Endometrial microvascular endothelial cells (primary cell): ENCODE data around the gene GMDS.

DNA sequence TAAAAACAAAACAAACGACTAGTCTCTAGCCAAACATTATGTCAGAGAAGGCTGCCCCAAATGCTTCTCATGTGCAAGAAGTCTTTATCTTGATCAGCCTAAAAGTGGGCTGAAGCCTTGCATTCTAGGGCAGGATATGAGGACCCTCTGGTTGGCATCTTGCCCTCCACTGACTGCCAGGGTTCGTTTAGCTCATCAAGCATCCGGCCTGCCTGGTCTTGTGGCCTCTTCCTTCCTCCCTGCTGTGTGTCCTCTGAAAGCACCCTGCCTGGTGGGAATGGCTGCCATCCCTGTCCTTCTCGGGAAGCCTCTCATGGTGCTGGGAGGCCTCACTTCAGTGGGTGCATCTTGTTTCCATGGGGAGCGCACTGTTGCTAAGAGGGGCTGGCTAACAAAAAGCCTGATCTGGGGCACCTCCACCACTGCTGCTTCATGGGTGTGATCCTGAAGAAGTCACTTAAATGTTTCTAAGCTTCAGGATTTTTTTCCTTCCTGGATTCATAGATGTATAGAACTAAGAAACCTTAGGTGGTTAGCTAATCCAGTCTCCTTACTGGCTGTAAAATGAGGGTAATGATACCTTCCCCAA is 4.5 kb downstream of the DUSP22 start:
- RAMPAGE, long total RNA, result no peak

DNA sequence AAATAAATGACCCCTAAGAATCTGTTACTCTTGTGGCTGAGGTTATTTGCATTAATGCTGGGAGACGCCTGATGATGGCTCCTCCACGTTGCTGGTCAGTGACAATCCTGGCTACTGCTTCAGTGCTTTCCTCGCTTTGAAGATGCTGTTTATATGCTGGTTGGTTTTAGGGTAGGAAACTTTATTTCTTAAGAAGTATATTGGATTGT is 47.3 kb downstream of the HUS1B start:
- RAMPAGE, long total RNA, result no peak

- RAMPAGE, long total RNA, result no peak
These were observed 39.4 kb downstream of the HUS1B start for GRCh38 chr6:617278-618057.

GRCh38 chr6:711733-711937 is 18.7 kb upstream of the EXOC2 start:
- RAMPAGE, long total RNA, result no peak

- RAMPAGE, long total RNA, result no peak
These were observed 276.6 kb upstream of the FOXQ1 start for GRCh38 chr6:1035294-1035772.

- RAMPAGE, long total RNA, result no peak
These were observed 7.4 kb upstream of the FOXF2 start for GRCh38 chr6:1381546-1382855.

DNA sequence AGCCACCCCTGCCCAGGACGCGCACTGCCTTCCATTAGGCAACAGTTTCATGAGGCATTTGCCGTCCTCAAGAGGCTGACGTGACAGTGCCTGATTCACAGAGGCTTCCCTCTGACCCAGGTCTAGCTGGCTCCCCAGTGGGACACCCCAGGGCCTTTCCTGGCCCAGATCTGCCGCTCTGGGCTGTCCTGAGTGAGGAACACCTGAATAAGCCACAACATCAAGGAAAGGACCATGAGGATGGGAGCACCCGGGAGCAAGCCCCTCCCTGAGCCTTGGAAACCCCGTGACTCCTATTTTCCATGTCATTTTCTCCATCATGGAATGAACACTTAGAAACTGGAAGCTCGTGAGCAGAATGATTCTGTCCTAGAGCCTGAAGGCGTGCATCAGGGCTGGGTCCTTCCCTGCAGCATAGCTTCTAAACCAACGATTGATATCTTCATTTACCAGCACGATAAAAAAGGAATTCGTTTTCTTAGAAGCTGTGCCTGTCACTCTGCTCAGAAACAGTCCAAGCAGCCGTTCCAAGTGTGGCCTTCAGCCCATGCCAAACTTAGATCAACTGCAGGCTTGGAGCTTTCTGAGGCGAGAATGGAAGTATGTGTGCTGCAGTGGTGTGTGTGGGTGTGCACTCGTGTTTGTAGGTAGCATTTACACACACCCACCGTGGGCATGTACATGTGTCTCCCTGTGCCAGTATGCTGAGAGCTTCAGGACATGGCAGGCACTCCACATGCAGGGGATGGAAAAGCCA is 83.2 kb upstream of the FOXC1 start:
- RAMPAGE, long total RNA, result no peak

DNA sequence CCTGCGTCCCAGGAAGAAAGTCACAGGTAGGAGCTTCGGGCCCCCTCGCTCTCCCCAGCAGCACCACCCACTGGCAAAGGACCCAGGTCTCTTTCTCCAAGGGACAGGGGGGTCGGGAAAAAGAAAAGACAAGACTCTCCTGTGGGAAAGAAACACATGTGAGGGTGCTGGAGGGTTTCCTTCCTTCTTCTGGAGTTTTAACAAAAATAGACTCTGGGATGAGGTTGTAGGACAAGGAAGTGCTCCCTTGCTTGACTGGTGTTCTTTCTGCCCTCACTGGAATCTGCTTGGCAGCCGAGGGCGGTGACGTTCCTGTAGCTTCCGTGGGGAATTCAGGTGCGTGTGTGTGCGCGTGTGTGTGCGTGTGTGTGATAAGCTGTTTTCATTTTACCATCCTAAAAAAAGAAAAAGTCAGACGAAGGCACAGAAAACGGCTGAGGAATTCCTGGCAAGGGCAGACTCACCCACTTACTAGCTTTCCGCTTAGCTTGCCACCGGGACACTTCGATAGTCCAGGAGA is 16.2 kb upstream of the FOXC1 start:
- RAMPAGE, long total RNA, result no peak

DNA sequence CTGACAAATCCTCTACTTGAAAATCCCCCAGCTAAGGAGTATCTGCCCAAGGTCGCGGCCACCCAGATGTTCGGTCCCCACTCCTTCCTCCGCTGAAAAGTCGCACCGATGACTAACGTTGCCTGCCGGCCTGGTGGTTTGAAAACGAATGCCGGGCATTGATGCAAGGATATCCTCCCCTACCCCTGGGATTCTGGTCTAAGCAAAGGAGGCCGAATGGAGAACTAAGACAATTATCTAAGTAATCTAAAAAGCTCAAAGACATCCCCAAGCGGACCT is 3.7 kb upstream of the FOXC1 start:
- RAMPAGE, long total RNA, result no peak

DNA sequence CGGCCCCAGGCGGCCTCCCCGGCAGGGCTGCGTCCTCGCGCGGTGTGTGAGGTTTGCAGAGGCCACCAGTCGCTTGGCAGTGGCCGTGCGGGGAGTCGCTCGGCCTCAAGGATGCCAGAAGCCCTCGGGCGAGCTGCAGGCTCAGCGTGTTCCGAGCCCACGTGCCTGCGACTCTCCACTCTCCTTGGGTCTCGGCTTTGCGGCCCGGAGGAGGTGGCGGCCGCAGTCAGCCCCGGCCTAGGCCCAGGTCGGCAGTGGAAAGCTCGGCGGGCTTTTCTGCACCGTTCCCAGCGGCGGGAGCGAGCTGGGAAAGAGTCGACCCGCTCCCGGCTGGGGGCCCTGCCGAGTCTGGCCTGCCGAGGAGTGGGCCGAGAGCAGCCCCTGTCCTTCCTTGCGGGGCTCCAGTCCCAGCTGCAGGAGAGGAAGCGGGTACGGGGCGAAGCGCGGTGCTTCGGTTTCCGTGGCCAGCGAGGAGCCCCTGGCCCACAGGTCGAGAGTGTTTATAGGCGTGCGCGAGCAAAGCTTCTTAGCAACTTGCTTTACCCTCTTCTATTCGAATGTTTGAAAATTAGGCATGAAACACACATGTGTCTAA is 5.5 kb downstream of the FOXC1 start:
- RAMPAGE, long total RNA, result no peak

GRCh38 chr6:1622346-1622893 is 12.7 kb downstream of the FOXC1 start:
- RAMPAGE, long total RNA, result no peak

- RAMPAGE, long total RNA, result no peak
These were observed 13.7 kb downstream of the FOXC1 start for GRCh38 chr6:1623326-1623924.

DNA sequence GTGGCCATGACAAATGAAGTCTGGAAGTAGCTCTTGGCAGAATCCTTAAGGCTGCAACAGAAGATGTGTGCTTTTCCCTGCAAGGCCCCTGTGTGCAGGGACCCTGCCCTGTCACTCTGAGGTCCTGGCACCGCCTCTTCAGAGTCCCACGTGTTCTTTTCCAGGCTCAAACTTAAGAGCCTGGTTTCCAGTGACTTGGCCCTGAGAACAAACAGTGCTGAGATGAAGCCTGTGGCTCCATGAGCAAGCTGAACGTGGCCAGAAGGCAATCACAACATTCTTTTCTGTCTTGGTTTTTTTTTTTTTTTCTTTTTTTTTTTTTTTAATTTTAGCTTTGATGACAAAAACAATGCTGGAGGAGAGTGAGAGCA is 85.9 kb downstream of the FOXC1 start:
- RAMPAGE, long total RNA, result no peak

DNA sequence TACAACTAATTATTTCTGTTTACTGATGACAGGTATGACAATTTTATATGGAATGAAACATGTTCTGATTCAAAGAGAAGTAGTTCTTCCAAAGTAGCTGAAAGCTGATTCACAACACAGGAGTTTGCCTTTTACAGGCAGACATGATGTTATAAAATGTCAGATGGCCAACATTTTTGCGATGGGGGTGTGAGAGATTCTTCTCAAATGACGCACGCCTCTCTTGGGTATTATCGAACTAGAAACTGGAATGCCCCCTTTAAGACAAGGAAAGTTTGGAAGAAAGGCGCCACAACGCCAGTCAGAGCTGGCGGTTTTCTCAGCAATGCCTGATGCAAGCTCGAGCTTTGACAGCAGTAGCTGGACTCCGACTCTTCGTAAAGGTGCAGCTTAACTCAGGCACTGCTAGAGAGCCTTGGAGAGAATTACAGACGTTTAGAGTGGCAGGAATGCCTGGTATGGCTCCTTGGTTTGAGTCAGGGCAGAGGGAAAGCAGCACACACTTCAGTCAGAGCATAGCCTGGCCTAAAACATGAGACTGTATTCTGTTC is 92.2 kb downstream of the FOXC1 start:
- RAMPAGE, long total RNA, result no peak

DNA sequence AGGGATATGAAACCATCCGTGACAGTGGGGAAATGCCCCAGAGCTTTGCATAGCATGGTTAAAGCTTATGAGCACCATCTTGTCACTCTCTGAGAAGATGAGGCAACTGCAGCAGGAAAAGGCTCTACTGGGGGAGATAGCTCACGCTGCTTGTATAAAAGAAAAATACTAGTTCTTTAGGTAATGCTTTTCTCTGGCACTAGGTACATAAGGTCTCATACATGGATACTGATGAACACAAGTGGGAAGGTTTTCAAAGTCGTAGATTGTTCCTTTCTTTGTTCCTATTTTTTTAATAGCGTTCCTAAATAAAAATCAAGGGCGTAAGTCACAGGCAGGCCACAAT is 259.3 kb downstream of the FOXC1 start:
- RAMPAGE, long total RNA, result no peak

DNA sequence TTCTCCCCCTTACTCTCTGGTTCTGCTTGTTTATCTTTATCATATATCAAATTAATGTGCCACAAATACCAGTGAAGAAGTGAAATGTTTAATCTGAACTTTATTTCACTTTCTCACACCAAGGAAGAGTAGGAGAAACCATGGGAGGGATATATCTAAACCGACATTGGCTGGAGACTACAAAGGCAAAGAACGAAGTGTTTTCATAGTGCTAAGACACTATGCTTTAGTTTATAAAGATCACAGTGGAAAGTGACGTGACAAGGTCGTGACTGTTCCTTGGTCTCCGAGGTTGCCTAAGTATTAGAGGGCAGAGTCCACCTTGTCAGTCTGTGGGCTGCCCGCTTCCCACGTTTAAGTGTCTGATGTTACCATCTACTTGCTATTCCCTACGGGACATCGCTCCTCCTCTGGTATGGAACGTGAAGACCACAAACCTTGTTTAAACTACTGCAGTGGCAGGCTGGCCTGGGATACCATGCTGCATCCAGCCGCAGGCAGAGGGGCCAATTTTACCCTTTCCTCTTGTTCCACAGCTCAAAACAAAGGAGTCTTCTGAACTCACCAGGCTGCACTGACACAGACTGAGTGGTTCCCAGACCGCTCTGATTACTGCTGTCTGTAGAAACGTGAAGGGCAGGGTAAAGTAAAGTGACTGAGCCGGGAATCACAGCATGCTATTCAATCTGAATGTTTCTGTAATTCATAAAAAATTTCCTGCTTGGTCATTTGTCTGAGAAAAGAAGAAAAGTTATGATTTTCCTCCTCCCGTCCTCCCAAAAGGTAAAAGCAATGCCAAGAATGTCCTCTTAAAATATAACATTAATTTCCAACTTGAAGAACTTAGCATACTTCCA is 275.8 kb downstream of the FOXC1 start:
- RAMPAGE, long total RNA, result no peak

GRCh38 chr6:1889333-1889713 is 279.6 kb downstream of the FOXC1 start:
- RAMPAGE, long total RNA, result no peak

DNA sequence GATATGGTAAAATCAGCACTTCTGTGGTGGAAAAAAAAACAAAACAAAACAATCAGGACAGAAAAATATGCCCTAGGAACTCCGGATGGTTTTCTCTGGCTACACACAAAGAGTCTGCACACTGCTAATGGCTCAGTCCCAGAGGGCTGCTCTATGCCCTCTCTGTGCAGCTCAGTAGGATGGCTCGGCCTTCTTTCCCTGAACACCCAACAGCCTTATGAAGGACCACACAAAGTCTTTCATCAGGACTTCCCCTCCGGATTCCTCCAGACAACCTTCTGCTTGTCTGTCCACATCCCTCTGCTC is 164.3 kb downstream of the GMDS start:
- RAMPAGE, long total RNA, result no peak

- RAMPAGE, long total RNA, result start-site peak on the plus strand at chr6:2245759-2245814, 29 and 79 reads in 2 replicates
These were observed at the start of gene GMDS for GRCh38 chr6:2244761-2245948. TSS of gene GMDS (minus strand) at chr6:2245605.

DNA sequence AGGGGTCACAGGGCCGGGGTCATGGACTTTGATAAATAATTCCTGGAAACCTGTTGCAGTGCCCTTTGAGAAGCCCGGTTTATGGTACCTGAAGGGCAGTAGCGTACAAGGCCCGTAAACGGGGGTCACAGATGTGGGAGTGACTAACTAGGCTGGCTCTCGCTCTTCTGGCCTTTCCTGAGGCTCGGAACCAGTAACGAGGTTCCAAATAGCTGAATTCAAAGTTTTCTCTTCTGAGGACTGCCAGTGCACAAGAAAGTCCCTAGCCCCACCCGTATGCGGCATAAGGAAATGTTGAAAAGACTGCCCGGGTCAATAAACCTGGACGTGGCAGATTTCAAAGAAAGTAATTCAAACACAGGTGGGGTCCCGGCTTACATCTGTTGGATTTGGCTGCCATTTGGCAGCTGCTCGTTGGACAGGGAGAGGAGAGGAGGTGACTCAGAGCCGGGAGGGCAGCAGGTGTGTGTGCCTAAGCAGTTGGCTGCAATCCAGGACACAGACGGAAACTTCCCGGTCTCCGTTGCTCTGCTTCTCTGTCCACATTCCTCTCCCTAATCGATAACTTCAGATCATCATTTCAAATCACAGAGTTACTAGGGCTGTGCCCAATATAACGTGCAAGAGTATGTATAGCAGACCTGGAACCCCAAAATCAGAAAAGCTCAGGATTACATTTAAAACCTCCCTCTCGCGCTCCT is 694 bp upstream of the GMDS start:
- RAMPAGE, long total RNA, result no peak